GM19240 (cell line): ENCODE results near the gene FGGY.

GRCh38 chr1:58401855-58402385, 144.6 kb downstream of the OMA1 start:
- RRBS = no CpG with 5 or more reads among the region's 6 CpGs

- RRBS = 0% methylated on average over 6 of the region's 43 CpGs
These were observed 568 bp downstream of the OMA1 start for GRCh38 chr1:58545777-58546538.

GRCh38 chr1:58848891-58849236, 65.0 kb upstream of the JUN start:
- RRBS = no CpG with 5 or more reads among the region's 5 CpGs

GRCh38 chr1:58886622-58887065, 102.8 kb upstream of the JUN start:
- RRBS = no CpG with 5 or more reads among the region's 5 CpGs

DNA sequence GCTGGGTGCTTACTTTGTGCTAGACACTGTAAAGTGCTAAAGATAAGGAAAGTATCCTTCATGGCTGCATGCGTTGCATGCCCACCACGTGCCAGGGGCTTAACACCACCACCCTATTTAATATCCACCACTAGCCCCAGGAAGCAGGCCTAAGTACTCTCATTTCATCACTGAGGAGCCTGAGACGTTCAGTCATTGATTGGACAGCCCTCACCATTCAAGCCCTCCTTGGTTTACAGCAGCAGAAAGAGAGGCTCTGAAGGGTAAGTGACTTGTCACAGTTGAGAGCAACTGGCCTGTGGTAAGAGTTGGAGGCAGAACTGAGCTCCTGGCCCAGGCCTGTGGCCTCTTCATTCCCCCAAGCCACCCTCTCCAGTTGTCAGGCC, 112.3 kb upstream of the JUN start:
- RRBS = no CpG with 5 or more reads among the region's 3 CpGs

GRCh38 chr1:59203928-59204648, 92.8 kb upstream of the FGGY start:
- RRBS = no CpG with 5 or more reads among the region's 2 CpGs

- RRBS = 2% methylated on average over 17 of the region's 85 CpGs
These were observed at the start of gene FGGY for GRCh38 chr1:59296187-59297464. FGGY (plus strand) TSS chr1:59297094.

DNA sequence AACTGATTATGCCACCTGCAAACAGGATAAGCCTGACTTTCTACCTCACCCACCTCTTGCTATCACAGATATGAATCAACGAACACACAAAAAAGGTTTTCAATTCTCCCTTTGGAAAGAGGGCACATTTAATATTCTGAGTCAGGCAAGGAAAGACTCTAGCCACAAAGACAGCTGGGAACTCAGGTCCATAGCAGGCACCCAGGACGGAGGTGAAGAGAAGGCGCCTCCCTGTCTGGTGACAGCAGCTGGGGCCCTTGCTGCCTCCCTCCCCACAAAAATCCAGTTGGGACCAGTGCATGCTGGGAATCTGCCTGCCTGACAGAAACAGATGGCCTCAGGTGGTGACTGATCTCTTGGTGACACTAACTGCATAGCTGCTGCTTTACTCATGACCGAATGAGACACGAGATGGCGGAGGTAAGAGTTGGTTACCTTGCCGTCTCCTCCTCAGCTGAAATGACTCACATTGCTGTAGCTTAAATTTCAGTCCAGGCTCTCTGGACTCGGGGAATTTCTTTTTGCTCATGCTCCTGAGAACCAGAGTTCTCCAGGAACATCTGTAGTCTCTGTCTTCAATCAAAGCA, 130.2 kb downstream of the FGGY start:
- RRBS = no CpG with 5 or more reads among the region's 8 CpGs

- RRBS = no CpG with 5 or more reads among the region's 1 CpG
These were observed 148.2 kb downstream of the FGGY start for GRCh38 chr1:59444993-59445608.

- RRBS = no CpG with 5 or more reads among the region's 1 CpG
These were observed 201.8 kb downstream of the FGGY start for GRCh38 chr1:59498814-59499063.

DNA sequence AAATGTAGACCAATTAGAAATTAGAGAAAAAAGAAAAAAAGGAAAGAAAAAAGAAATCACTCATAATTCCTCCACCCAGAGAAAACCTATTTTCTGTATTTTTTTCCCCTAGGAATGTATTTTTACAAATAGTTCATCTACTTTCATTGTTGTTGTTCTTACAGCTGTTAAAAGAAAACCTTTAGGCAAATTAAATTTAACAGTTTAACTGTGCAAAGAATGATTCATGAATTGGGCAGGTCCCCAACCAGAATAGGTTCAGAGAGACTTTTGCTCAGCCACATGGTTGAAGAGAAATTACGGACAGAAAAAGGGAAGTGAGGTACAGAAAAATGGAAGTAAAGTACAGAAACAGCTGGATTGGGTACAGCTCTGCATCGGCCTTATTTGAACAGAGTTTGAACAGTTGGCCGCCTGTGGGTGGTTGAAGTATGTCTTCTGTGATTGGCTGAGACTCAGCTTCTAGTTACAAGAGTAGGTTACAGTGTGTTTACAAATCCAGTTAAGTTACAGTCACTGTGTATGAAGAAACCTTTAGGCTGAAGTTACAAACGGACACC, 210.0 kb downstream of the FGGY start:
- RRBS = no CpG with 5 or more reads among the region's 4 CpGs

DNA sequence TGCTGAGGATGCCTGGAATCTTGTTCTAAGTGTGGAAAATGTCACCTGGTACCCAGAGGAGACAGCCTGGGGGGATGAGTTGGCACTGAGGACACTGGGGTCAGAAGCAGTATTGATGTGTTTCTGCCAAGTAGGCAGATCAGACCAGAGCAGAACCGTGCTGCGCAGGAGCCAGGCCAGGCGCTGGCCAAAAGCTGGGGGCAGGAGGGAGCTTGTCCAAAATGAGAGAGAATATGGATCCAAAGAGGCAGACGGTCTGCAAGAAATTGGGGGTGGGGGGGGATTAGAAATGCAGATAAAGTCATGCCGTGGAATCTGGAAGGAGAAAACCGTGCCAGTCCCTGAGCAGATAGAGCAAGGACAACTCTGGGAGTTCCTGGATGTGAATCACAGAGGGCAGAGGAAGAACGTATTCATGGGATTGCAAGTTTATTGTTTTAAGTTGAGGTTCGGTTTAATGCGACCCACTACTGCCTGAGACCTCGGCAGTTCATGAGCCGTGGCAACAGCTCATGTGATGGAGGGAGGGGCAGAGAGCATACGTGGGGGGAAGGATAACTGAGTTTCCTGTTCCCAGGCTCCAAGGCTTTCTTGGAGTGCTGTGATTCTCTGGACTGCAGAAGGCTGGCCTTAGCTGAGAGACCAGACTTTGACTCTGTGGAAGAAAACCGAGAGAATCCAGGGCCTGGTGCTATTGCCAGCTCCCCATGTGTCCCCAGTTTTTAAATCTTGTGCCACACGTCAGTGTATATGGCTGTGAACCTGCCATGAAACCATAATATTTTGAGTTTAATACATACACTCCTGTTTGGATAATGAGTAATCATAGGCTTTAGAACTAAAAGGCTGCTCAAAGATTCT, 224.1 kb downstream of the FGGY start:
- RRBS = no CpG with 5 or more reads among the region's 14 CpGs

- RRBS = no CpG with 5 or more reads among the region's 1 CpG
These were observed 111.2 kb upstream of the HOOK1 start for GRCh38 chr1:59703550-59703927.

- RRBS = no CpG with 5 or more reads among the region's 8 CpGs
These were observed 59.9 kb upstream of the CYP2J2 start for GRCh38 chr1:59986417-59986939.

DNA sequence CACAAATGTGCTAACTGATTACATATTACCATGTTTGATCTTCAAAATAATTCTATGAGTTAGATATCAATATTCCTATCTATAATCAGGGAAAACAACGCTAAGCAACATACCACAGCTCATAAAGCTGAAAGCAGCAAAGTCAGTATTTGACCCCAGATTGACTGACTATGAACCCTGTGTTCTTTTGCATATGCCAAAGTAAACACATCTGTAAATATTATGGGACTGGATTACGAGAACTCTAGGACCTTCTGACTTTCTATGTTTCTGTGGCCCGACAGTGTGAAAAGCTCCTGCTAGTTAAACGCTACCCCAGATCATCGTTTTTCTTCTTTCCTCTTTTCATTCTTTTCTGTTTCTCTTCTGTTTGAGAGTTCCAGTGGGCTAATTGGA, 201.2 kb upstream of the C1orf87 start:
- RRBS = no CpG with 5 or more reads among the region's 5 CpGs

DNA sequence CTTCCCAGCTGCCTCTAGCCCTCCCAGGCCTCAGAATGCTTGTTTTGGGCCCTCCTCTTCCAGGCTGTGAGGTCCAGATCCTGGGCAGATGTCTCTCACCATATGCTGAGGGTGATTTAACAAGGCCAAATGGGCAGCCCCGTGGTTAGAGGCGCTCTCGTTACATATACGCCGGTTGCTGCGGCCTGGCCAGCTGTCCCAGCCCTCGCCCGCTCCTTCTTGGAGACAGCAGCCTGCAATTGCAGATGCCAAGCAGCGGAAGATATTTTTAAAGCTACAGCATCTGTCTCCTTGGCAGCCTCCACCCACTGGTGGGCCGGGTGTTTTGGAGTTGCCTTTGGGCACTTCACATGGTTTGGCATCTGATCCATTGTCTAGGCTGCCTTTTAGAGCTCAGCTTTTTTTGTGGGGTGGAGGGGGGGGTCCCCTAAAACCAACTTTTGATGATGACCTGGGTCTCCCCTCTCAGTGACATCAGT, 178.7 kb upstream of the NFIA start:
- RRBS = no CpG with 5 or more reads among the region's 10 CpGs

- RRBS = no CpG with 5 or more reads among the region's 3 CpGs
These were observed 92.2 kb upstream of the NFIA start for GRCh38 chr1:60990212-60990525.

DNA sequence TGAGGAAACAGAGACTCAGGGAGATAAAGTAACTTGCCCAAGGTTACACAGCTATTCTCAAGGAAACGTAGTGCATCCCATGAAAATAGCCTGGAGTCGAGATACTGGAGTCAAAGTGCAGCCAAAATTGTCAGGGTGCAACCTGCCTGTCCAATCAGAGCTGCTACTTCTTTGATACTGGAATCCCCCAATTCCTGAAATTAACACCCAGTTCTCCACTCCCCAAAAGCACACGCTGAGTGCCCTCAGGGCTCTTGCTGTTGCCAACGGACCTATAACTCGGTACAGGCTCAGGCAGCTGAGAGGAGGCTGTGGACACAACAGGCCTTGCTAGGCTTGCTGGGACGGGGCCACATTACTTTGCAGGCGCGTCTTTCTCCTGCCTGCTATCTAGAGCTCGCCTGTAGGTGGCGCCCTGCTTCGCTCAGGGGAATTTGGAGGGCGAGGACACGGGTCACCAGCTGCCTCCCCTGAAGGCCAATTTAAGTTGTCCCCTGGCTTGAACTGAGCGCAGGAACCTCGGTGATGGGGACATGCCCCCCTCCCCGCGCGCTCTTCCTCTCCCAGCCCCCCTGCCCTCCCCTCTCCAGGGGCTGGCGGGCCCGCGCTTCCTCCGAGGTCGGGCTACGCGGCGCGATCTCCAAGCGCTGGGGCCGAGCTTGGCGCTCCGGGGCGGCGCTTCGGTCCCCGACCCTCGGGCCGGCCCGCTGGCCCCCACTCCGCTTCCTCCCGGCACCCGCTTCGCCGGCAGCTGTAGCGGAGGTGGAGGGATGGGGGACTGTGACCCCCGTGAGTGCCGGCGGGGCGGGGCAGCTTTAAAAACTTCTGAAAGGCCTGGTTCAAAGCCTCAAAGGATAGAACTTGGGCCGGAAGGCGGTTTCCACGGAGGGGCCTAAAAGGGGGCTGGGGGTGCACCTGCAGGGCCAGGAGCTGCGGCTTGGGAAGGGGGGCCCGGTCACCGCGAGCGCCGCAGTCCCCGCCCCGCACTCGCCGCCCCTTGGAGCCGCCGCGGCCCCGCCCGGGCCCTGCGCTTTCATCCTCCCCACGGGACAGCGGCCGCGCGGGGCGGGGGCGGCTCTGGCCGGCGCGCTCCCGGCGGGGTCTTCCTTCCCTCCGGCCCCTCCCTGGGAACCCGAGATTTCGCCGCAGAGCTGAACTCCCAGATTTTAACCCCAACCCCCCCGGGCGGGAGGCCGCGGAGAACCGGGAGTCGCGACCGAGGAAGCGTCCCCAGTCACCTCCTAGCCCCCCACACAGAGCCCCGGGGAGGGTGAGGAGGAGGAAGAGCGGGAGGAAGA, 32.3 kb upstream of the NFIA start:
- RRBS = 2% methylated on average over 44 of the region's 94 CpGs

DNA sequence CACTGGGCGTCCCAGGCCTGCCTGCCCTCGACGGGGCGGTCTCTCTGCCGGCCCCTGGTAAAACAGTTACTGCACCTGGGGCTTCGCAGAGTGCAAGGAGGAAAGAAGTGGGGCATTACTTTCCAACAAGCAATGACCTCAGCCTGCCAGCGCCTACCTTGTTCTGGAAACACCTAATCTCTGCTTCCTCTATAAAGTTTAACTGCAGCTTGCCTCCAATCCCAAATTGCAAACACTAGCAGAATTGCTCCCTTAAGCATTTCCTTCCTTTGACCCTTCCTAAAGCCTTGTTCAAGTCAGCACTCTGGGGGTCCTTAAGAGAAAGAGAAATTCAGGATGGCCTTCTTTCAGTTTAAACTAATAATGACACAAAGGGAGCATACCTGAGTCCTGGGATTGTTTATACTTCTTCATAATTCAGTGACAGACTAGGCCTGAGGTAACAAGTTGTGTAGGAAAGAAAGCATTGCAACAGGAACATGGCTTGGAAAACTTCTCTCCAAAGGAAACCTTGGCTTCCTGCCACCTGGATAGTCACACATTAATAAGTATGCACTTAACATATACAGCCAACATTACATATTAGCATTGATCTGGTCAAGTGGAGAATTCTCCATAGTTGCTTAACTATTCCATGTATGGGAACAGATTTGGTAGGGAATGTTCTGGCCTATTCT, 27.5 kb upstream of the NFIA start:
- RRBS = 78% methylated on average over 4 of the region's 7 CpGs